Vagina (tissue), 1 donor: ENCODE data around the gene EAF1.

DNA sequence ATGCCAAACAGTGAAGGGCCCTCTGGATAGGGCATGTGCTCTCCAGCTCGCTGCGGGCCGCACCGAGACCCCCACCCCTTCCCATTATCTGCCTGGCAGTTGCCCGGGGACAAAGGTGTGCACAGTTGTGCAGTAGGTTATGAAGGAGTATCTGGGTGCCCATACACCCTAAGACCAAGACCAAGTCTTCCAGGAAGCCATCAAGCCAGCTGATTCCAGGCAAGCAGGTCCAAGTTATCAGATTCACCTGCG is 1.4 kb downstream of the MRPS25 start:
- PRO-cap, result no peak
- RAMPAGE, long total RNA, result no peak

DNA sequence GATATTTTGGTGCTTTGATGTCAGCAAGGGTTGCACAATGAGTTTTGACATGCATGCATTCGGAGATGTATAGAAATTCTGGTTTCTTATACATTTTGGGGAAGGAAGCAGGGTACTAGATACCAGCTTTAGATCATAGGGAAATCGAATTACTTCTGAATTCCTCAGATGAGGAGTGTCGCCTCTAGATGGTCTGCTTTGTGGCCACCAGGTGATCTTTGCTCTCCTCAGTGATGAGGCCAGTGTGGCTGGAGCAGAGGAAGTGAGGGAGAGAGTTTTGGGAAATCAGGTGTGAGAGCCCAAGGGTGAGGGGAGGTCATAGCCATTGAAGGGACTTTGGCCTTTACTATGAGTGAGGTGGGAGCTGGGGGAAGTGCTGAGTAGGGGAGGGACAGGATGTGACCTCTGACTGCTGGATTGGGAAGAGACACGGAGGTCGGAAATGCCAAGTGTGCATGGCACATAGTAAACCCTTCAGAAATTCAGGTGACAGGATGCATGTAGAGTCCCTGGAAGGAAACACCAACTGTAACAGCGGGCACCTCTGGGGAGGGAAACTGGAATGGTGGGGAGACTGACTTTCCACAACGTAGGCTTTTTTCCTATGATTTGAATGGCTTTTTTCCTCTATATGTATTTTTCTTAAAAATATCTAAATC is 8.5 kb upstream of the RBSN start:
- PRO-cap, result no peak
- RAMPAGE, long total RNA, result no peak

- PRO-cap, result no peak
- RAMPAGE, long total RNA, result no peak
These were observed 22.2 kb downstream of the CAPN7 start for GRCh38 chr3:15228109-15228811.

DNA sequence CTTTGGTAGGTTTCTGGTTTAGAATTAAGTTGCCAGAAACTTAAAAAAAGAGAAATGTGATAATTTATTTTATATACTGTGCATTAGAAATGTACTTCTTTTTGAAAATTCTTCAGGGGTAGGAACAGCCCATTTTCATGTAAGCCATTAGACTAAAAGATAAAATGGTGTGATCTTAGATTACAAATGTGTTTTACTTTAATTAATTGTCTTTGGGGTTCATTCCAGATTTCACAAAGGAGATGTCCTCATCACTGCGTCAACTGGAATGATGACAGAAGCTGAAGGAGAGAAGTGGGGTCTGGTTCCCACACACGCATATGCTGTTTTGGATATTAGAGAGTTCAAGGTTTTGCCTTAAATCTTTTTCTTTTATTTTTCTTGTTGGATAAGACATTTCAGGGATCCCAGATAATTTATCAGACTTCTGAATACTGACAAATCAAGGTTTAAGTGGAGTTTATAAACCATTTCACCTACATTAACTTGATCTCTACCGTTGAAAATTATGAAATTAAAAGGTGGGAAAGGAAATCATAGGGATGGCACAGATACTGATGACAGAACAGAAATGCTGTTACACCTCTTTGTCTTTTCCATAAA is 28.9 kb downstream of the CAPN7 start:
- PRO-cap, result no peak
- RAMPAGE, long total RNA, result start-site peak on the plus strand centred at position 142 of the sequence, 51 bp wide, 12 reads

GRCh38 chr3:15255099-15256111 is 49.4 kb downstream of the CAPN7 start:
- PRO-cap, result no peak
- RAMPAGE, long total RNA, result start-site peak on the minus strand at chr3:15255373-15255379, 30 reads; start-site peak on the minus strand at chr3:15255539-15255554, 16 reads; start-site peak on the minus strand at chr3:15255921-15255969, 31 reads

DNA sequence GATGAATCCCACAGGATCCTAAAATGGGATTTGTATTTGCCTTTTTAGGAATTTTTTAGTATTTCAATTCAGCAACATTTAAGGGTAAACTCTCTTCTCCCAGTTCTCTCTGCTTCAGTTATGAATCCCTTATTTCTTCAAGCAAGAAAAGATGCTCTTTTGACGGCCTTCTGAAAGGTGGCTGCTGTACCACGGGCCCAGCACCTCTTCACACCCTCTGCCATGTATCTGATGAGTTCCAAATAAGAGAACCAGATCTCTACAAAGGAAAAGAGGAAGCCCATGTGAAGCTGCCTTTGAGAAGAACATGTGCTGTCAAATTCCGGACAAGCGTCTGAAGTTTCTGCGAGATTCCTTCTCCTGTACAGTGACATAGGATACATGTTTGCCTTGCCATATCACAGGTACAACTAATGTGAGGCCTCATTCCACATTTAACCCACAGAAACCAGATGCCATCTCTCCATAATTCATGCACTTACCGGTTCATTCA is 59.2 kb downstream of the SH3BP5 start:
- PRO-cap, result no peak
- RAMPAGE, long total RNA, result start-site peak on the minus strand centred at position 423 of the sequence, 436 bp wide, 26 reads

DNA sequence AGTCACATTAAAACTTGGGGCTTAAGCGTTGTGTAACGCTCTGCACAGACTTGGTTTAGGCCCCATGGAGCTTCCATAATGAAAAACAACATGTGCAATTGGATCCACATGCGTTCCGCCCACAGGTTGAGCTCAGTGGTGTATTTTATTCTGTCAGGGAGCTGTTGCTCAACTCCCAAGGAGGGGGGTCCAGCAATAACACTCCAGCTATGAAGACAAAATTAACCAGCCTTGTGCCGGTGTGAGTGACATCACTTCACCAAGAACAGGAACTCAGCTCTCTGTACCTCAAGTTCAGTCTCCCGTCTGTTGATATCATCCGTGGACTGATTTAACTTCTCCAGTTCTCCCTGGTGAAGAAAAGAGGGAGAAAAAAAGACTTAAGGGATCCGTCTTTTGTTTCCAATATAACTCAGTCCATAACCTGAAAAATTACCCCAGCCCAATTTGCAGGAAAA is 2.1 kb downstream of the SH3BP5 start:
- PRO-cap, result bidirectional peak, plus-strand start at position 297 of the sequence, minus-strand start at position 52 of the sequence
- RAMPAGE, long total RNA, result no peak

DNA sequence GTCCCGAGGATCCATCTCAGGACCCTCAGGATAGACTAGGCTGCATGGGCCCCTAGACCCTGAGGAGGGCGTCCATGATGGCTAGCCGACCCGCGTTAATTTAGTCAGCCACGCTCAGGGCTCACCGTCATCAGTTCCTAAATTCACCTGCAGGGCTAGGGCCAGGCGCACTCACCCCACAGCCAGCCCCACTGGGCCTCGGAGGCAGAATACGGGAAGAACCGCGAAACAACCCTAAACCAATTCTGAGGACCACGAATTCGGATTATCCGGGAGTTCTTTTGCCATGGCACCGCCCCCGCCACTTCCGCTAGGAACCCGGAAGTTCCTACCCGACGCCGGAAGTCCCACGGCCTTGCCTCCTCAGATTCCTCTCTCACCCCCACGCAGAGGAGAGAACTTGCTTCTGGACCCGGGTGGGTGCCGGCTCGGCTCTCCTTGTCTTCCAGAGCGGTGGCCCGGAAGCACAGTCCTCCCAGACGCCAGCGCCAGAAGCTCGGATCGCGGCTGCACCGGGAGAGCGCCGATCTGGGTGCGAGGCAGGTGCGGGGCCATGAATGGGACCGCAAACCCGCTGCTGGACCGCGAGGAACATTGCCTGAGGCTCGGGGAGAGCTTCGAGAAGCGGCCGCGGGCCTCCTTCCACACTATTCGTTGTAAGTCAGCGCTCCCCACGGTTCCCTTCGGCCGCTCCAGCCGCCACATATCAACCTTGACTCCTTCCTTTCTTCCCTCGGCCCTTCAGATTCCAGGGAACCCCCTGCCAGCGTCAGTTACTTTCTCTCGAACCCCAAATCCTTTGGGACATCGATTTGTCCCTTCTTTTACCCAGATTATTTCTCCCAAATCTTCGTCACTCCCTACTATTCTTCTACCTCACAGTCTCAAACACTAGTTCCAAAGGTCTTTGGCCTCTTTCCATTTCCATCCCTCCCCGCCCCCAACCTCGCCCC is at the start of gene EAF1:
TSS of gene EAF1 (plus strand) at position 372 of the 953 bp plus-strand sequence.
- PRO-cap, result bidirectional peak, plus-strand start at position 331 of the sequence, minus-strand start at position 303 of the sequence
- RAMPAGE, long total RNA, result start-site peak on the minus strand centred at position 278 of the sequence, 22 bp wide, 33 reads; start-site peak on the plus strand centred at position 381 of the sequence, 23 bp wide, 88 reads

DNA sequence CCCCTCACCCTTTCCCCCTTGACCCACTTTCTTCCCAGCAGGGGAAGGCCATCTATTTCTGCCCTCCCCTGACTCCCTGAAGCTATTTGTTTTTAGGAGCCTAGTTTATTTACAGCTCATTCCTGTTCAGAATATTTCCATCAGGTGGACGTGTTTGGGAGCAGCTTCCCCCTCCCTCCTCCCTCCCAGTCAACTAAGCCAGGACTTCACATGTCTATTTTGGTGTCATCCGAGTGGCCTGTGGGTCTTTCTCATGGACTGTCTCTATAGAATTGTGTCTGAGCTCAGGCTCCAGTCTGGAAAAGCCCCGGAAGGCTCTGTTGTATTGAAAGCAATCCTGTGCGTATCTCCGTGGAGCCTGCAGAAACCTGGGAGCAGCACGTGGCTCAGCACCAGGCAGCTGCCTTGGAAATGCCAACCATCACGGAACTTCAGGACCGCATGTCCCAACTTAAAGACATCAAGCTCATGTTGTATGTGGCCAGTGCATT is 25.2 kb downstream of the COLQ start:
- PRO-cap, result no peak
- RAMPAGE, long total RNA, result no peak

DNA sequence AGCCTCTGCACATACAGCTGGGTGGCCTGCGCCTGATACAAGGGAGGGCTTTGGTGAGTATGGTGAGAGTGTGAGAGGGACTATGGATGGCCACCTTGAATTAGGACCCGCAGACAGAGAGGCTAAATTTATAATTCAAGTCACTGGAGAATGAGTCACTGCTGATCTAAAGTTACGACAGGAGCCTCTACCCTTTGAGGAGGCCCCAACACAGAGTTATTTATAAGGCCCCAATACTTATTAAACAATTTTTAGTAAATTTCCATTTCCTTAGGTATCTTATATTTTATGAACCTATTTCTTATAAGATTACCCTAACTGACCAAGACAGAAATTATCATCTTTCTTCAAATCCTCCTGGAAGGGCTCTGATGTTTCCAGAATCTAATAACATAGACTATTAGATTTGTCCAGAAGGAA is 2.6 kb upstream of the COLQ start:
- PRO-cap, result no peak
- RAMPAGE, long total RNA, result no peak

DNA sequence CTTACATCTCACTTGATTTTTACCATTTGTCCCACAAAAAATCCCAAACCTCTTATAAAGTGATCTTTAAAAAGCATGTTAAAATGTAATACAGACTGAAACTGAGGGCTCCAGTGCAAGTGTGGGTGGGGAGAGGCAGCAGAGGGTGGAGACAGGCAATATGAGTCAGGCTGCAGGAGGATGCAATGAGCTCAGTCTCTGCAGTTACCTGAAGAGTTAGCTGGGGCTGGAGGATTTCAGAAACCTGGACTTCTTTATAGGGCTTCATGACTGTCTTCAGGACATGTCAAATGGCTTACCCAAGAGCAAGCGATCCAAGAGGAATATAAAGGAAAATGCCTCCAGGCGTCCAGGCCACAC is 14.3 kb upstream of the COLQ start:
- PRO-cap, result no peak
- RAMPAGE, long total RNA, result no peak

GRCh38 chr3:15635935-15636886 is 34.7 kb downstream of the BTD start:
- PRO-cap, result unidirectional peak, minus-strand start at chr3:15636129; unidirectional peak, plus-strand start at chr3:15636661
- RAMPAGE, long total RNA, result no peak

DNA sequence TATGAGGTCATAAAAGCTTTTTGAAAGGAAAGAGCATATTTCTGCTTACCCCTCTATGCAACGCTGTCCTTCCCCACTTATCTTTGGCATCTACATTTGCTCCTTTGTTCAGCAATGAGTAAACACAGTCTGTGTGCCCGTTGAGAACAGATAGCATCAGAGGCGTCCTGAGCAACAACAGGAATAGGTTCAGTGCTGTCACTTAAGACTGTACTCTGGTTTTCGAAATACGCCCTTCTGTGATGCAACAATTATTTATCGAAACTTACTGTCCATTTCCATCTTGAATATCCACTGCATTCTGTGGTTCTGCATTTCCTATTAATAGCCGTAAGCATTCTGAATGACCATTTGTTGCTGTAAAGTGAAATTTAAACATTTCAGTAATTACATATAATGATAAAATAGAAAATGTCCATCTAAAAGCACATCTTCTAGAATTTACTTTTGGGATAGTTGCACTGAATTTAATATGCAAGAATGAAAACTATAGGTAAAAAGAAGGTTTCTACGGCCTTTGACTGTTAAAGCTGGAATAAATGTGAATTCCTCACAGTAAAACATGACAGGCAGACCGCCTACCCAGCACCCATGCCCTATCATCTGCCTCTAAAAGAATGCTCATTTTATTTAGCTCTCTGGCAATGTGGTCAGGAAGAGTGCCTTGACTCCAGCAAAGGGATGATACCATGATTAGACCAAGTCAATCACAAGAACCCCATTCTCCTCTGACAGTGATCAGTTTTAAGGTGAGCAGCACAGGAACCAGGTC is 84.6 kb downstream of the BTD start:
- PRO-cap, result no peak
- RAMPAGE, long total RNA, result start-site peak on the minus strand centred at position 676 of the sequence, 115 bp wide, 7 reads

- PRO-cap, result no peak
- RAMPAGE, long total RNA, result no peak
These were observed 50.7 kb downstream of the ANKRD28 start for GRCh38 chr3:15746953-15747624.

GRCh38 chr3:15982853-15983266 is 185.1 kb upstream of the ANKRD28 start:
- PRO-cap, result no peak
- RAMPAGE, long total RNA, result no peak

GRCh38 chr3:16050792-16051602 is 123.5 kb upstream of the GALNT15 start:
- PRO-cap, result no peak
- RAMPAGE, long total RNA, result no peak

- PRO-cap, result no peak
- RAMPAGE, long total RNA, result no peak
These were observed 9.2 kb downstream of the GALNT15 start for GRCh38 chr3:16183647-16184032.

DNA sequence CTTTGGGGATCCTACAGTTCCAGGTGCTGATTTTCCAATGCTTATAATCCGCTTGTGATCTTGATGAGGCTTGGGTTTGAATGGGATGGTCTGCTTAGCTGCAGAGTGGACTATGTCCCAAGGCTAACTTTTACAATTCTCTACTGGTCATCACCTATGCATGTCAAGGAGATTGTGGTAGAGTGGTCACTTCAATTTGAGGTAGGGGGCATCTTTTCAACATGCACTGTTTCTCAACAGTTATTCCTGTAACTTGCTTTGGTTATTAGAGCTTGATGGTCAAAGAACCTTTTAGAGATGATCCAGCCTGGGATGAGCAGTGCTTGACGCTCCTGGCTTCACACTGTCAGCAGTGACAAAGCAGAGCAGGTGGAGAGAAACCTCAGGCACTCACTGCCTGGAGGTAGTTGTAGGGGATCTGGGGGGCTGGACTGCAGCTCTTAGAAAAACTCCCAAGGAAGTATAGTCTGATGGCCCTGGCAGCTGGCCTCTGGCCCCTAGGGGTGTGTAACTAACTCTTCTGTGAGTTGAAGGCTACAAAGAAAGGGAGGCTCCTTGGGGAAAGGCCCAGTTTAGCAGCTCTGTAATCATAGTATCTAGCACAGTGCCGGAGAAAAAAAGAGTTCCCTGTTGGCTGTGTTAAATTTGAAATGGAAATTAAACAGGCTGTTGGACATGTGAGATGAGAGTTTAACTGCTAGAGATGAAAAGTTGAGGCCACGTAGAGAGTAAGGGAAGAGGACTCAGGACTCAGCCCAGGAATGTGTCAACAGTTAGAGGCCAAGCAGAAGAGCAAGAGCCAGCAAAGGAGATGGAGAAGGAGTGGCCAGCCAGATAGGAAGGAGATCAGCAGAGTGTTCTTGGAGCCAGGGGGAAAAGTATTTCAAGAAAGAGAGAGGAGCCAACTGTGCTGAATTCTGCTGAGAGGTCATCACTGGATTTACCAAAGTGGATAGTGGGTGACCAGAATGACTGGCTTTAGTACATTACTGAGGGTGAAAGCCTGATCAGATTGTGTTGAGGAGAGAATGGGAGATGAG is 14.1 kb downstream of the OXNAD1 start:
- PRO-cap, result no peak
- RAMPAGE, long total RNA, result no peak

DNA sequence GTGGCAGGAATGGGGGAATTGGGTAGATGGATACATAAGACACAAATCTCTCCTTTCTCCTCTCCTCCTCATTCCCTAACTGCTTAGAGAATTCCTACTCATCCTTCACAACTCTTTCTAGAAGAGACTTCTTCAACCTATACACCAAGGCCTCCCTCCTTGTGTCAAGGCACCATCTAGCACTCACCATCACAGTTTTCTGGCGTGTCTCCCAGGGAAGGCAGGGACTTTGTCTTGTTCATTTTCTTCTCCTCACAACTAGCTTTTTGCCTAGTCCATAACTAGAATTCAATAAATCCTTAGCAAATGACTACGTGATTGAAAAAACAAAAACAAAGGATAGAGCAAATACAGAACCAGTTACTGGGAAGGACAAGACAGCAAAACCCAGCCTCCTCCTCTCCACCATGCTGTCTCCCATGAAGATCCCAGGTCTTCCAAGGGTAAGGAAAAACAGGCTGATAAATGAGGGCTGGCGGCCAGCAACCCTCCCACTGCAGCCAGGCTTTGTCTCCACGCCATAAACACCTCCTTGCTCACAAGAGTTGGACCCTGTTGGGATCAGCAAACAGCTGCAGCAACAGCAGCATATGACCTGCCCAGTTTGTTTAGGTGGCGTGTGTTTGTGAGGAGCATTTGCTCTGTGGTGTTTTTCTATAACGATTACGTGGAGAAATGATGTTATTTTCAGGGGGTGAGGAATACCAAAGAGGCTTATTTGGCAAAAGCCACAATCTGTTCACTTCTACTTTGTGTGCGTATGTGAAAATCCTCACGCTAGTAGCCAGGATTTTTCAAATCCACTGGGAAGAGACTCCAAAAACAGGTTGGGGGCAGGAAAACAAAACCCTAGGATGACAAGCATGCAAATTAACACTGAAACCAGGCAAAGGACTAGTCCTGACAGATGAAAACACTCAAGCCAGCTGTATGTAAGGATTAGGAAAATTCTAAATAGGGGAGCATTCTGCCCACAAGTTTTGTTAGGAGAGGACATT is 58.6 kb downstream of the RFTN1 start:
- PRO-cap, result no peak
- RAMPAGE, long total RNA, result no peak

DNA sequence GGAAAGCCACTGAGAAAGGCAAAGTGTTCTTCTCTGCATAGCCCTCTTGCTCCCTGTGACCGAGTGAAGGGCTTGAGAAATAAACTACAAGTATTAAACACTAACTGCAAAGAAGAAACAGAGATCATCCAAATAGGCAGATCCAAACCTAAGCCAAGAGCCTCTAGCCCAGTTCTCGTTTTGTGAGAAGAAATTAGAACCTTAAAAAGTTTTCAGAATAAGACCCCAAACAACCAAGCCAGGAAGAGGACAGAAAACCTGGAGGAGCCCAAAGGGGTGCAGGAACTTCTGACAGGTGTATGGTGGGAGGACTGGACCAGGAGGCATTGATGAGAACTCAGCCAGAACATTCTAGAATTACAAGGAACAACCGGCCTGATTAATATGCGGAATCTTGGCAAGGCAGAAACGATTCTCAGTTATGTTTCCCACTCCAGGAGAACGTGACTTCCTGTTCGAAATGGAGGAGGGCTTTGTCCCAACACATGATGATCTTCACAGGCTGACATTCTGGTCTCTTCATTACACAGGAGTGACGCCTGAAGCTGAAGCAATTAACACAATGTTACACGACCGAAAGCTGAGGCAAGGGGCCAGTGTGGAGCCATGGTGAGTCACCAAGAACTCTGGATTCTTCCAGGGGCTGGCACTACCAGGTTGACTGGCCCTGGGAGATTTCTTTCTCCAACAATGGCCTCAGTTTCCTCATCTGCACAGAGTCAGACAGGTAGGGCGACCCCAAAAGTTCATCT is 41.1 kb downstream of the RFTN1 start:
- PRO-cap, result no peak
- RAMPAGE, long total RNA, result no peak